Hair follicle dermal papilla cell (primary cell): ENCODE measurements around the gene MACROD2.

DNA sequence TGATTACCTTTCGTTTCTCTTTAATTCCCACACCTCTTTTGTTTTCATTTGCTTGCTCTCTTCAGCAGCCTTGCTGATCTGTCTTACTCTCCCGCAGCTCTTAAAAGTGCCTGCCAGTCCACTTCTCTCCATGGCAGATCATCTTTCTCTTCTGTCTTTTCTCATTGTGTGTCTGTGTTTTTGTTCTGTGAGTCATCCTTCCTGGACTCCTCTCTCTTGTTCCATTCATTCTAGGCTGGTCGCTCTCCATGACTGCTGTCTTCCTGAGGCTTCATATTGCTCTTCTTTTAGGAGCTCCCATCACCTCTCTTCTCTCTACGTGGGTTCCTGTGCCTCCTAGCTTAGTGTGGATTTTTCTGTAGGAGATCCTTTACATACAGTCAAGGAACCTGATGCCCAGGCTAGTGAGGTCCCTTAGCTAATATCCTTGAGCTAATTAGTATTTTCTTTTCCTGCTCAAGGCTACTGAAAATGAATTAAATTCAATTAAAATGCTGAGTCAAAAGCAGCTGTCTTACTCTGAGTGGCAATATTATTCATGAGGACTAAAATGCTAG lies 86.1 kb downstream of the SLX4IP start:
- CAGE, long polyA plus RNA: no peak

- CAGE, long polyA plus RNA: no peak
Measured at GRCh38 chr20:10540460-10541177, 105.5 kb downstream of the SLX4IP start.

GRCh38 chr20:10604182-10605157 lies 69.3 kb downstream of the JAG1 start:
- CAGE, long polyA plus RNA: no peak

GRCh38 chr20:10613713-10614259 lies 60.0 kb downstream of the JAG1 start:
- CAGE, long polyA plus RNA: no peak

DNA sequence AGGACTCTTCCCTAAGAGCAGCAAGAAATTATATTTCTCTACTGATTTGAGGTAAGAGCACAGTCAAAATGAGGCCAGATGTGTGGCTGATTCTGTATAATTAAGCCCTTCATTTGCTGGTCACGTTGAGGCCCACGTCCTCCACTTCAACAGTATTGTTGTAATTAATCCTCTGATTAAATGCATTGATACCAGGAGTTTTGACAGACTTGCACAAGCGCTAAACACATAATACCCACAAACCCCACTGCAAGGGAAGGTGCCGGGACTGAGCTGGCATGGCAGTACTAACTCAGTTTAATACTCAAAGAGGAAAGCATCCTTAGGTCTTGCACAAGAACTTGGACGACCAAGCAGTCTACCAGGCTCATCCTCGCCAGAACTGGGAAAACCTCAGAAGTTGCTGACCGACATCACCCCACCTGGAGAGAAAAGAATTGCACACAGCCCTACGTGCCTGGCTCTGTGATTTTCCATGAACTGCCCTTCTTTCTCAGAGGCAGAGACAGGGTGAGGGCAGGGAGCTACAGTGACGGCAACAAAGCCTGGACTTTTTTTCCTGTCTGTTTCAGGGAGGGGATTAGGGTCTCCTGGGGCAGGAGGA lies 8.2 kb downstream of the JAG1 start:
- CAGE, long polyA plus RNA: no peak

DNA sequence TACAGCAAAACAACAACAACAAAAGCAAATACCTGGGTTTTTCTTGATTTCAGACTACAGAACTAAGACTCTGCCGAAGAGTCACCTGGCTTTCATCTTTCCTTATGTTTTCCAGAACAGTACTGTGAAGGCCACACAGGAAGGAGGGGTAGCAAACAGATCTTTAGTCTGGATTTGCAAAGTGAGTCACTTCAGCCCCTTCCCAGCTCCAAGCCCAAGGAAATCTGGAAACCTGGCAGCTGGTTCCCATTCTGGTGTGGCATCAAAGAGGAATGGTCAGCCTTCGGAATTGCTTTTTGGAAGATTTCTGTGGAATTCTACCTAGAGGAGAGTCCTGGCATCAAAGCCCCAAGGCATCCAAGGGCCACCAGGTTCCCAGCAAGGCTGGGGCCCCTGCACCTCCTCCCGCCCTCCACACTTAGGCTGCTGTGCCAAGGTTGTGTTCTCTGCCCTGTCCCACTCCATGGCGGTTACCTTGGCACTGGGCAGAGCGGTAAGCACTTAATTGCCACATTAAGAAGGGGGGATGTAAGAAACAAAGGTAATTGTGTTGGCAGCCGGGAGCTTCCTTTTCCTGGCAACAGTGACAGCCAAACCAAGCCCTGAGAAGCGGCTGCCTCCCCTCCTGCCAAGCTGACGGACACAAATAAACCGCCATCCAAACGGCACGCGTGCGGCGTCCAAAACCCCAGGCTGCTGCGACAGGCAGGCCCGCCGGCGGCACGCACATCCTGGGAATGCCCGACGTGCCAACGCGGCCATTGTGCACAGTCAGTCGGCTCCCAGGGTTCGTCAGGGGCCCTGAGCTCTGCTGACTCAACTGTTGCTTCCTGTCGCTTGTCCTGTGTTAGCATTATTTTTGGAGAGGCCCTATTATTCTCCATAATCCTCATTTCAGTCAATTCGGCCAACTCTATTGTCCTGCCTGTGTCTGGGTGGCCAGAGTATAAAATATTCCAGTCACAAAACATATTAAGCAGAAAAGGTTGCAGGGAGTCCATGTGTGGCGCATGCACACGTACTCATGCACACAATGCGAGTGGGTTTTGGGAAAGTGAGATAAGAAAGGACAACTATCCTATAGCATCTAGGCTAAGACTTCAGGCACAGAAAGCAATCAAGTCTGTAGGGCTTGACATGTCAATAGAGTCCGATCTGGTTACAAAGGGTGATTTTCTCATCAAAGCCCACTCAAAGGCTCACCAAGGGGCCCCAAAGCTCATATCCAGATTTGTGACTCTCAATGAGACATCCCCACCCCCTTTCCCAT lies 6.8 kb downstream of the JAG1 start:
- CAGE, long polyA plus RNA: no peak

GRCh38 chr20:10739680-10740103 lies 65.9 kb upstream of the JAG1 start:
- CAGE, long polyA plus RNA: no peak

DNA sequence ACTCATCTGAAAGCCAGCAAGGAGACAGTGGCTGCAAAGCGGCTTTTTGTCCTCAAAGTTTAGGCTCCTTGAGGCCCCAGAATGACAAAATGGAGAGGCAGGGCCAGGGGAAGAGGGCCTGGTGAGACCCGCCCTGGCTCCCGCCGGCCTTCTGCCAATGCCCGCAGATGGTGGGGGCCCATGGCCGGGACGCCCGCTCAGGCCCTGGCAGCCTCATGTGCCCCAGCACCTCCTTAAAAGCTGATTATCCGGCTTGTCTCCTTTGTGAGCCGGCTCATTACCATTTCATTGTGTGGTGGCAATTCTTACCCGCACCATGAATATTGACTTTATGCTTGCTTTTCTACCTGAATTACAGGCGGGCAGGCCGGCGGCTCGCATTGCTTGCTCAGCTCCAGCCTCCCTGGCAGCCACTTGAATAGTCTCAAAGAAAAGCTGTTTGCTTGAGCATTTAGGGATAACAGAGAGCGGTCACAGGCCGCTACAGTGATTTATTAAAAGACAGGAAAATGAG lies 119.9 kb upstream of the JAG1 start:
- CAGE, long polyA plus RNA: no peak

DNA sequence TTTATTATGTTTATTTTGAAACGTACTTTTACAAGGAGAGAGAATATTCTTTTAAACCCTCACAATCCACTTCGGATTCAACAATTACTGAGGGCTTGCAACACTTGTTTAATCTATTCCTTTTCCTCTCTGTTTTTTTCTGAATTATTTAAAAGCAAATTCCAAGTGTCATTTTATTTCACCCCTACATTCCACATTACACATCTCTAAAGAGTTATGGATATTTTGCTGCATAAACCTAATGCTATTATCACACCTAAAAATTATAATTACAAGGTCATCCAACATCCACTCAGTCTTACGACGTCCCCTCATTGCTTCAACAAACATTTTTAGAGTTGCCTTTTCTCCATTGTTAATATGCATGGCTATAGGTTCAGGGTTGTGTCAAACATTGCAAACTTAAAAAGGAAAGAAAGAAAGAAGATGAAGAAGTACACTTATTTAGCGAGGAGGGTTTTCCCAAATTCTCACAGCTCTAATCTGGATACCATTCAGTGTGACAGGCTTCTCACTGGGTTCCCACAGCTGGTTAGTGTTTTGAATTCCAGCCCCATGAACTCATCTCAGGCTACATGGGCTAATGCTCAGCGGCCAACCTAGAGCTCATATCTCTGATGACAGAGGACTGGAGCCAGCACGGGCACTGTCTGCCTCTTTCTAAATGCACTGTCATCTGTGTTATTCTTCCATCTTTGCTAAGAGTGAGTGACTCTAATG lies 308.6 kb upstream of the JAG1 start:
- CAGE, long polyA plus RNA: no peak

GRCh38 chr20:13012781-13013271 lies 4.1 kb downstream of the SPTLC3 start:
- CAGE, long polyA plus RNA: no peak

- CAGE, long polyA plus RNA: no peak
Measured at GRCh38 chr20:13459189-13459774, 179.4 kb downstream of the TASP1 start.

DNA sequence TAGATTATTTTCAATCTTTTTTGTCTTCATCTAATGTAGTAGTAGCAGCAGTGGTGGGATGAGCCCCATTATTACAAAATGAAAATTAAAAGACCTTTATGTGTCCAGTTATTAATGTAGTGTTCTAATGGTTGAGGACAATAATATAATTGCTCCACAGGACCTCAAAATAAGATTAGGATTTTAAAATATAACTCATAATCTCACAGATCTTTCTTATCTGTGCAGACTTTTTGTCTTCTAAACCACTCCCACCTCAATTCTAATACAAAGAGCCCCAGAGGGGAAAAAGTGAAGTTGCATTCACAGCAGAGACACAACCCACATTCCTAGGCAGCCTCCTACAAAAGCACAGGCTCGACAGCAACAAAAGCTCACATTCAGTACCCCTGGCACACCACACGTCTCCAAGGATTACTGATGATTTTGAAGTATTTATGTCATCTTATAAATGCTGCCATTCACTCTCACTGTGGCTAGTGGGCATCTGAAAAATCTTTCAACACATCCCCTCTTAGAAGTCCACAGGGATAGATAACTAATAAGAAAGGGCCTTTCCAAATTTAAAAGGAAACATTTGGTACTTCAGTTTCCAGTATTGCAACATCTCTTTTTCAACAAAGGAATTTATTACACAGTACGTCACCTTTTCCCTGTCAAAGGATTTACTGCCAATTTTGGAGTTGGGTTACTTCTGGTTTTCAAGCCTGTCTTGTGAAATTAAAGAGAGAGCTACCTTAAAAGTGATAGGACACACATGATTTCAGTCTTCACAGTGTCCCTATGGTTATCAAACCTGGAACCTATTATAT lies 146.8 kb downstream of the TASP1 start:
- CAGE, long polyA plus RNA: no peak

GRCh38 chr20:13769539-13770198 lies 15.1 kb downstream of the ESF1 start:
- CAGE, long polyA plus RNA: no peak

DNA sequence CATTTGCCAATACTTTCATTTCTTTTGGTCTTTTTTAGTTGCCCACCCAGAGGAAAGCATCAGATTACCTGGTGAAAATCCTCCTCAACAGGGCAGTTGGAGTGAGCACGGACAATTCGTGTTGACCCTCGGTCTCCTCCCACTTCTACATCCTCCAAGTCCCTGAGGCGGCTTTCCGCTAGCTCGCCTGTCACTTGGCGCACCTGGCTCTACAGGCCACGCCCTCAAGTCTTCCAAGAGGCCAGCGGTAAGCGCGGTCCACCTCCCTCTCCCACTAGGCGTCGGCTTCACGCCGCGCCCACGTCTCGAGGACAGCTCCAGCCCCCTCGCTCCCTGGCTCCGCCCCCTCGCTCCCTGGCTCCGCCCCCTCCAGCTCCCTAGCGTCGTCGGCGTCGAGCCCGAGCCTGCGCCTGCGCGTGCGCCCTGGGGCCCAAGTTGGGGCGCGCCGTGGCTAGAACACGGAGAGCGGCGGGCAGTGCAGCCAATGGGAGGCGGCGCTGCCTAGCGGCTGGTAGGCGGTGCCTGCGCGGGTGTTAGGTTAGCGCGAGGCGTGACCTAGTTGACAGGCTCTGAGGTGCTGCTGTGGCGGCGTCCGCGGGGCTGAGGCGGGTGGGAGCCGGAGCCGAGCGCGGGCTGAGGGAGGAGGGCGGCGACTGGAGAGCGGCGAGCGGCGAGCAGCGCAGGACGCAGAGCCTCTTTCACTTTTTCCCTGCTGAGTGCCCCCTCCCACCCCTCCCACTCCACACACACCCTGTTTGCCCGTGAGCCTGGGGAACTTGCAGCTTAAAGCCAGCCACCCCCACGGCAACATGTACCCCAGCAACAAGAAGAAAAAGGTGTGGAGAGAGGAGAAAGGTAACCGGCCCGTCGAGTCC lies at the start of gene MACROD2:
Gene MACROD2, plus strand, starts transcription at position 562 of the 875 bp plus-strand sequence.
- CAGE, long polyA plus RNA: no peak

DNA sequence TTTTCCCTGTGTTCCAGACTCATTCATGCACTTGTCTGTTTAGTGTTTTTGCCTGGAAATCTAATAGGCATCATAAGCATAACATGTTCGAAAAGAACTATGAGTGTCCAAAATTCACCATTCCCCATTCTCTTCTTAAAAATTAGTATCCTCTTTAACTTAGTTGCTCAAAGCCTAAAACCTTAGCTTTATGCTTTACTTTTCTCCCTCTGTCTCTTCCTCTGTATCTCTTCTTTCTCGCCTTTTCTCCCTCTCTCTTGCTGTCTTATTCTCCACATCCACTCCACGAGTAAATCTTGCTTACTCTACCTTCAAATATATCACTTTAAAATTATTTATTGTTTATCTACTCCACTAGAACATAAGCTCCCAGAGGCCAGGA lies 743.2 kb upstream of the FLRT3 start:
- CAGE, long polyA plus RNA: no peak

GRCh38 chr20:15923052-15923716 lies 650.1 kb downstream of the KIF16B start:
- CAGE, long polyA plus RNA: no peak

DNA sequence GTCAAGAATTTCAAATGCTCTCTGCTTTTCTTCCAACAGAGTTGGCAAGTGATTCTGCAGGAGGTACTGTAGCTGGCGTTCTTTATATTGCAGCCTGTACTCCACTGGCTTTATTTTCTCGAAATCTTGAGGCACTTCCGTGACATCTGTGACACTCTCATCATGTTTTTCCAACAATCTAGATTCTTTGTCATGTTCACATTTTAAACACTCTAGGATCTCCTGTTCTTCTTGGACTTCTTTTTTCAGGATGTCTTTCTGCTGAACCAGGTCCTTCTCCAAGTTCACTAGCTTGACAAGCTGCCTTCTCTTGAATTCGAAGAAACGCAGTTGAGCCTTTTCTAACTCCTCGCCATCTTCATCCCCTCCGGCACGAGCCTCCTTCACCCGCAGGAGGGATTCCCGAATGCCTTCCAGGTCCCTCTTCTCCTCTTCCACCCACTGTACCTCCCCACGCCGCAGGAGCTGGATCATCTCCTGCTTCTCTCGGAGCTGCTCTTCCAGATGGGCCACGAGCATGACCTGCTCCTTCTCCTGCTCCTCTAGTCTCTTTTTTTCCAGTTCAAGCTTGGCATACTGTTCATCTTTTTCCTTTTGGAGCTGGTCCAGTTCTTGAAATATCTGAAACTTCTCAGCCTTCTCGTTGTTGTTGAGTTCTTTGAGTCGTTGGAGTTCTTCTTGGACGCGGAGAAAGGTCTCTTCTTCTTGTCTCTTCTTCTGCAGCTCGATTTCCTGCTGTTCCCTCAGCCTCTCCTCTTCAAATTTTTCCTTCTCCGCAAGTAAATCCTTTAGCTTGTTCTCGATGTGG lies 193.8 kb downstream of the KIF16B start:
- CAGE, long polyA plus RNA: no peak

DNA sequence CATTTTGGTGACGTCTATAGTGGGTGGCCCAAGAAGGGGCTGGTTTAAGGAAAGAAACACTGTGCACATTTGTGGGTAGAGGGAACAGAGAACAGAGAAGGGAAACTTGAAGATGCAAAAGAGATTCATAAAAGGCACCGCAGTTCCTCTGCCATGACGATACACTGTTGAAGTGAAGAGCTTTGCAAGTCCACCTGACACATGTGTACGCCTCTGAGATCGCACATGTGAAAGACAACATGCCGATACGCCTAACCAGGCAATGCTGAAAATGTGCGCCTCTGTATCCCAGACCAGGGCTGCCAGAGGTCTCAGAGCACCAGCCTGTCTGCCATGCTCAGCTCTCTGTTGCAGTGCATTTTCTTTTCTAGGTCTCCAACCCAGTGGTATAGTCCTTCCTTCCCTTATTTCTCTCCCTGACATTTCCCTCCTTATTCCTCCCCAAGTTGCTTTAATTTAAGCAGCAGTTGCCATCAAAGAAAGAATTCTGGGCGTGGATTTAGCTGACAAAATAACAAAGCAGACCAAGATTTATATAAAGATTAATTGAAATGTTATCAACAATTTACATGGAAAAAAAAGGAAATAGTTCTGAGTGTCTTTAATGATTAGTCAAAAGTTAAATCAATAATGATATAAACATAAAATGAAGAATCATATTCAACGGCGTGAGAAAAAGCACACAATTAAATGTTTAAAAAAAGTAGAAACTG lies 180.7 kb downstream of the KIF16B start:
- CAGE, long polyA plus RNA: no peak

DNA sequence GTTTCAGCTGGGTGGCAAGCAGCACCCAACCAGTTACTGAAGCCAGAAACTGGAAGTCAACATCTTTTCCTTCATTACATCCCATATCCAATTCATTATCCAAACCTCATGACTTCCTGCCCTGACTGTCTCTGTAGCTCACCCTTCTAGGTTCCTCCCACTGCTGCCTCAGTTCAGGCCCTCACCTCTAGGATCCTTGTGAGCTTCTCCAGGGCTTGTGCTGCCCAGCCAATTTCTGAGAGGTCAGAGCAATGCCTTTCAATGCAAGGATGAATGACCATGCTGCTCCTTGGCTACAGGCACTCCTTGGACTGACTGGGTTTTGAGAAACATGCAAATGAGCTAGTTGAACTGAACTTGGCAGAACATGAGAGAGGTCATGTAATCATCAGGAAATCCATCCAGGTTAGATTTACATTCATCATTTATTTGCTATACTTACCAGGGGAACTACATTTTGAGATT lies 173.5 kb downstream of the KIF16B start:
- CAGE, long polyA plus RNA: no peak

DNA sequence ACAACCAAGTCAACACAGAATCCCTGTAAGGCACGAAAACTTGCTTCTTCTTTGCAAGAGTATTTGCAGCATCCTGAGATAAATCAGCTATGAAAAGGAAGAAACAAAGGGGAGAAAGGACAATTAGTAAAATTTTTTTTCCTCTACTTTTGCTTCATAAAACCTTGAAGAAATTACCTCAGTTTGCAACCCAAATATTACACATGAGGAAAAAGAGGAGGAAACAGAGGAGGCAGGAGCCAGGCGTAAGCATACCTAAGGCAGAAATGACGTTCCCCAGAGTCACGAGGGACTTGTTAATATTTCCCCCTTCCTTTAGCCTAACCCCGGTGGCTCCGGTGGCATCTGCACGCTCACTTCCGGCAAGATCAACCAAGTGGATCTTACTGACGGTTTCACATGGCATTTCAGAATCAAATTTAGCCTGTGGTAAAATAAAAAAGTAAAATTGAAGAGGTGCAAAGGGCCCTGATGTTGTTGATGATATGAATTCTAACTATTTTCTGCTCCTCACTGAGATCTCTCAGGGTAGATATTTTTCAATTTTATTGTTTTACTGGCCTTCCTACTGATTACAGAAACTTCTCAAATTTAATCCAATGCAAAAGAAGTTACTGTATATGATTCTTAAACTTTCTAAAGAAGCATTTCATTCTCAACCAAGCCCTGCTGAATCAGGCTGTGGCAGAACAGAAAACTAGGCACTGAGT lies 67.3 kb downstream of the KIF16B start:
- CAGE, long polyA plus RNA: no peak